Osteoblast (primary cell): ENCODE results near the gene LYZL2.

- CAGE, long polyA plus RNA = no peak
- RRBS = no CpG with 5 or more reads among the region's 10 CpGs
Observed at GRCh38 chr10:30151977-30152591, 92.7 kb upstream of the JCAD start.

DNA sequence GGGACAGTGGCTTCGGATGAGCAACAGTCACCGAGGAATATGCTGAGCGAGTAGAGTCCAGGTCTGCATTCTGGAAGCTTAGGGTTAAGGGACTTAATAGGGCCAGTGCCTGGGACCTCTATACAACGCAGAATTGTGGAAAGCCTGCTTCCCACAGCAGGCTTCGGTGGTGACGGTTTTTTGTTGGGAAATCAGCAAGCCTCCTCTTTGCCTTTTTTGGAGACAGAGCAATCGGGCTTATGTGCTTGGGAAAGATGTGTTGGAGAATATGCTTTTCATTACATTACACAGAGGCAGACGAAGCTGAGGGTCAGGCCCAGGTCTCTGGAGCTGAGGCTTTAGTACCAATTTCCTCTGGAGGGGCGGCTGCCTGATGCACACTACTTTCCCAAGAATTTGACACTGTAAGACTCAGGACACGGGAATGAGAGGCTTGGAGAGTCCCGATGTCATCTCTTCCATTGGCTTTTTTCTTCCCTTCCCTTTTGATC, 122.7 kb upstream of the JCAD start:
- CAGE, long polyA plus RNA = no peak
- RRBS = no CpG with 5 or more reads among the region's 11 CpGs

DNA sequence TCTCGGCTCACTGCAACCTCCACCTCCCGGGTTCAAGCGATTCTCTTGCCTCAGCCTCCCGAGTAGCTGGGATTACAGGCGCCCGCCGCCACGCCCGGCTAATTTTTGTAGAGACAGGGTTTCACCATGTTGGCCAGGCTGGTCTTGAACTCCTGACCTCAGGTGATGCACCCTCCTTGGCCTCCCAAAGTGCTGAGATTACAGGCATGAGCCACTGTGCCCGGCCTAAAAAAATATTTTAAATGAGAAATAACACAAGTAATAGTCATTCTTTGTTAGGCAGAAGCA, 1.6 kb downstream of the MAP3K8 start:
- CAGE, long polyA plus RNA = no peak
- RRBS = no CpG with 5 or more reads among the region's 10 CpGs

DNA sequence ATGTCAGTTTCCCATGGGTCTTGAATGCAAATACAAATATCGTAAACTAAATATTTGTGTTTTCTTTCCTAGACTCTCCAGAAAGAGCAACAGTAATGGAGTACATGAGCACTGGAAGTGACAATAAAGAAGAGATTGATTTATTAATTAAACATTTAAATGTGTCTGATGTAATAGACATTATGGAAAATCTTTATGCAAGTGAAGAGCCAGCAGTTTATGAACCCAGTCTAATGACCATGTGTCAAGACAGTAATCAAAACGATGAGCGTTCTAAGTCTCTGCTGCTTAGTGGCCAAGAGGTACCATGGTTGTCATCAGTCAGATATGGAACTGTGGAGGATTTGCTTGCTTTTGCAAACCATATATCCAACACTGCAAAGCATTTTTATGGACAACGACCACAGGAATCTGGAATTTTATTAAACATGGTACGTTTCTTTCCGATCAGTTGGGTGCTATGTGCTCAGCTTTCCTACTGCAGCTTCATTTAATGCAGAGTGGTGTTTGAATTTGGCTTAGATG, 4.9 kb downstream of the MAP3K8 start:
- CAGE, long polyA plus RNA = no peak
- RRBS = no CpG with 5 or more reads among the region's 6 CpGs

GRCh38 chr10:30454232-30455518, 20.7 kb downstream of the MAP3K8 start:
- CAGE, long polyA plus RNA = no peak
- RRBS = no CpG with 5 or more reads among the region's 10 CpGs

DNA sequence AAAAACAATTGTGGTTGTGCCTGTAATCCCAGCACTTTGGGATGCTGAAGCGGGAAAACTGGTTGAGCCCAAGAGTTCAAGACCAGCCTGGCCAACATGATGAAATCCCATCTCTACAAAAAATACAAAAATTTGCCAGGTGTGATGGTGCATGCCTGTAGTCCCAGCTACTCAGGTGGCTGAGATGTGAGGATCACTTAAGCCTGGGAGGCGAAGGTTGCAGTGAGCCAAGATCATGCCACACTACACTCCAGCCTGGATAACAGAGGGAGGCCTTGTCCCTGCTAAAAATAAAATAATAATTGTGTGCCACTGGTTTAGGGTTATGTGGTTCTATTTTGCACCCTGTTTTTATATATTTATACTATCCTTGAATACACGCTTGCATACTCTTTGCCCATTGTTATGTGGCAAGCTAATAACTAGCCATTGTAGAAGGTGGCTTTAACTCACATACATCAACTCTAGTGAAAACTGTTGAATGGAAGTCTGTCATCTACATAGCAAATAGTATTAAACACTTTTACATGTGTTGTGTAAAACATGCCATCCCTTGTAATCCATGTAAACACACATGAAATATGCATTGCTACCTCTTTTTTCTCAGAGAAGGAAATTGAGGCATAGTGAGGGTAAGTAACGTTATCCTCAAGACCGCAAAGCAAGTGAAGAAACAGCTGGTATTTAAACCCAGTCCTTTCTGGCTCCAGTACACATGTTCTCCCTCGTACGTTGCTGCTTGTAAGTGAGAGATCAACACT, 28.2 kb downstream of the MAP3K8 start:
- CAGE, long polyA plus RNA = no peak
- RRBS = no CpG with 5 or more reads among the region's 7 CpGs

DNA sequence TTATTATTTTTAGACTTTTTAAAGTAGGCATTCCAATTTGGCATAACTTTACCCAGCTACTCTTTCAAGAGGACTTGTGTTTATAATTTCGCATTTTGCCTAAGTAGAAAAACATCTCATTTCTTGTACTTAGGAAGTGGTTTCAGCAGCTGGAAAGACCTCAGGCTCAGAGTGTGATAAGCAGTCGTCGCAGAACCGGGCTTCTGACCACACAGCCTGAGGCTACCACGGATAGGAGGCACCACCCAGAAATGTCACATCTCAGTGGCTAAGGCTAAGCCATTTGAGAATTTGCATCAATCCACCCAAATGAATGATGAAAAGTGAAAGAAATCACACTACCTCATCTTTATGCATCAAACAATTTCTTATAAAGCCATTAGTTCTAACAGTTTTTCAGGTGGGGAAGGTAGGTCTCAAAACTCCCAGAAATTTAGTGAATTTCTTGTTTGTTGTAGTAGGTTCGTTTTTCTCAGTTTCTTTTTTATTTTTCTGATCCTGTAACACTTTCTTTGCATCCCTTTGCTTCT, 68.3 kb downstream of the MAP3K8 start:
- CAGE, long polyA plus RNA = no peak
- RRBS = no CpG with 5 or more reads among the region's 6 CpGs

DNA sequence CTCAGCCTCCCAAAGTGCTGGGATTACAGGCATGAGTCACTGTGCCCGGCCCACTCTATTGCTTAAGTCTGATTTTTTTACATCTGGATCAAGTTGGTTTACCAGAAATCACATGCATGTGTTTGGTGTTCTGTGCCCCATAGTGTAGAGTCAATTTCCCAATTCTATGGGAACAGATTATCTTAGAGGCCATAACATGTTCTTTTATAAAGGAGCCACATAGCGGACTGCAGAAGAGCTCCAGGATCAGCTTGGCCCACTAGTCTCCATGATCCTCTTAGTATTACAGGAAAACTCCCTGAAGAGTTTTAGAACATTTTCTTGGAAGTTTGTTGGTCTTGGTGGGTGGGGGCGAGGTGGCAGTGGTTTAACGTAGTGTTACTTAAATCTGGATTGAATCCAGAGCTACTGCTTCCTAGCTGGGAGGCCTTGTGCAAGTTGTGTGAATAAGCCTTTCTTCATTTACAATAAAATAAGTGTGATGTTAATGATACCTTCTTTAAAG, 96.8 kb downstream of the LYZL2 start:
- CAGE, long polyA plus RNA = no peak
- RRBS = no CpG with 5 or more reads among the region's 4 CpGs

GRCh38 chr10:30552947-30553574, 76.5 kb downstream of the LYZL2 start:
- CAGE, long polyA plus RNA = no peak
- RRBS = no CpG with 5 or more reads among the region's 7 CpGs

- CAGE, long polyA plus RNA = no peak
- RRBS = no CpG with 5 or more reads among the region's 5 CpGs
Observed at GRCh38 chr10:30606374-30606809, 23.2 kb downstream of the LYZL2 start.

GRCh38 chr10:30611824-30612374, 17.7 kb downstream of the LYZL2 start:
- CAGE, long polyA plus RNA = no peak
- RRBS = no CpG with 5 or more reads among the region's 12 CpGs

- CAGE, long polyA plus RNA = no peak
- RRBS = no CpG with 5 or more reads among the region's 5 CpGs
Observed at GRCh38 chr10:30629602-30629805, at the start of gene LYZL2. Gene LYZL2, minus strand, starts transcription at chr10:30629753.

GRCh38 chr10:30701085-30702140, 71.9 kb upstream of the LYZL2 start:
- CAGE, long polyA plus RNA = no peak
- RRBS = no CpG with 5 or more reads among the region's 11 CpGs

DNA sequence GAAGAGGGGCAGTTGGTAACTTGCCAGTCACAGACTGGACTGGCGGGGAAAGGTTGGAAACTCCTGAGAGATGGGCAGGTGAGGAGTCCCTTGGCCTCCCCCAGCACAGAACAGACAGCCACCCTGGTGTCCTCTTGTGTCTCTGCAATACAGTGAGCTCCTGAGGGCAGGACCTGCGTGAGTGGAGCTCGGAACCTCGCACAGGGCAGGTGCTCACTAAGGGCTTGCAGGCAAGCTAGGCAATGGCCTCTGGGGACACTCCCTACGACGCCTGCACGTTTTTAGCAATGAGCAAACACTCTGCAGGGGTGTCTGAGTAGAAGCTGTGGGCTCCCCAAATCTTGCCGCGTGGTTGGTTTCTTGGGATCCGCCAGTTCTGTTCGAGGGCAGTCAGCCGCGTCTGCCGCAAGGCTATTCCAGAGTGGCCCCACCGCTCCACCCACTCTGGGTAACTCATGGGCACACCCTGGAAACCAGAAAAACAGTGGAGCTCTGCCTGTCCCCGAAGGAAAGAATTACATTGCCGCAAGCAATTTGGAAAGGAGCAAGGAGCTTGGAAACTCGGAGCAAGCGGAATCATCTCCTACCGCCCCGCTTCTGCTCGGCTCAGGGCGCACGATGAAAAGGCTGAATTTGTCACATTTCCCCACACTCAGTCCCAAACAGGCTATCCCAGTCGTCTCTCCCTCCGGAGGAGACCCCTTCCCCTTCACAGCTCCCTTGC, 189.3 kb upstream of the LYZL2 start:
- CAGE, long polyA plus RNA = no peak
- RRBS = no CpG with 5 or more reads among the region's 26 CpGs

DNA sequence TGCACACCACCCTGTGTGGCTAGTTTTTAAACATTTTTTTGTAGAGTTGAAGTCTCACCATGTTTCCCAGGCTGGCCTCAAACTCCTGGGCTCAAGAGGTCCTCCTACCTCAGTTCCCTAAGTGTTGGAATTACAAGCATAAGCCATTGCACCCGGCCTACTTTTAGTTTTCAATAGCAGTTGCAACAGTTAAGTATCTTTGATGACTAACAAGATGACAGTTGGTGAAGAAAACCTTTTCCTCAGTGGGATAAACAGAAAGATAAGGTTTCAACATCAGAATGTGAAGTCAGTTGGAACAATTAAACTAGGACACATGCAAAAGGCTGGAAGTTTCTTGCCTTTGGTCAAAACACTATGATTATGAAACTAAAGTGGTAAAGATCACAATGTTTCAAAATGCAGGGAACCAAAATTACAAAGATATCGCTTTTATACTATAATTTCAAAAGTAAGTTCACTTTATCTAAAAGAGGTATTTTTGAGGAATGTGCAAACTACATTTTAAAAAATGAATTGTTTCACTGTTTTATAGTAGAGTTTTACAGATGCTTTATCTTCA, 169.1 kb downstream of the ZNF438 start:
- CAGE, long polyA plus RNA = no peak
- RRBS = no CpG with 5 or more reads among the region's 2 CpGs

DNA sequence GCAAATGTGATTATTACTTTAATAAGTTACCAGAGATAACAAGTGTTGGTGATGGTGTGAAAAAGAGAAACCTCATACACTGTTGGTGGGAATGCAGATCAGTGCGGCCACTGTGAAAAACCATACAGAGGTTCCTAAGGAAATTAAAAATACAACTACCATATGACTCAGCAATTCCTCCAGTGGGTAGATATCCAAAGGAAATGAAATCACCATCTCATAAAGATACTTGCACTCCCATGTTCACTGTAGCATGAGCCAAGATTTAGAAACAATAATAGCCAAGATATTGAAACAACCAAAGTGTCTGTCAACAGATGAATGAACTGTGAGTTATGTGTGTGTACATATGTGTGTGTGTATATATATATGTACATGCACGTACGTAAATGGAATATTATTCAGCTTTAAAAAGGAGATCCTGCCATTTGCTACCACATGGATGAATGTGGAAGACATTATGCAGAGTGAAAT, 26.7 kb downstream of the ZNF438 start:
- CAGE, long polyA plus RNA = no peak
- RRBS = no CpG with 5 or more reads among the region's 3 CpGs

DNA sequence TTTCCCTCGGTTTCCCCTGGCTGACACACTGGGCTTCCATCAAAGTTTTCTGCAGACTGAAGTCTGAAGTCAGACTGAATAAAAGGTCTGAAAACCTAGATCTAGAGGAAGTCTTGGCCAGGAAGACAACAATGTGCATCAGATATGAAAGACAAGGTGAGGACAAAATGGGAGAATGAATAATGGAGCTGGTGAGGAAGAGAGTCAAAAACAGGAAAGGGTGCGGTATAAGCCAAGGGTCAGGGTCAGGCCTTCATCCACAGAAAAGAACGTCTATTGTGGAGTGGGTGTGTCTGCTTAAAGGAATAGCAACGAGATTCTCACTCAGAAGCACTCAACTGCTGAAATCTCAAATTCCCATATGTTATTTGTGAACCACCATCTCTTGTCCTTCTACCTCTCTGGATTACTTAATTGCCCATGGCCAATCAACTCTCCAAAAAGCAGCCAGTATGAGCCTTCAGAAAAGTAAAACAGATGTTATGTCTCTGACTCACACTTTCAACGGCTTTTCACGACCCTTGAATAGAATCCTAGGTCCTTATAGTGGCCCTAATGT, 20.2 kb downstream of the ZNF438 start:
- CAGE, long polyA plus RNA = no peak
- RRBS = no CpG with 5 or more reads among the region's 6 CpGs

DNA sequence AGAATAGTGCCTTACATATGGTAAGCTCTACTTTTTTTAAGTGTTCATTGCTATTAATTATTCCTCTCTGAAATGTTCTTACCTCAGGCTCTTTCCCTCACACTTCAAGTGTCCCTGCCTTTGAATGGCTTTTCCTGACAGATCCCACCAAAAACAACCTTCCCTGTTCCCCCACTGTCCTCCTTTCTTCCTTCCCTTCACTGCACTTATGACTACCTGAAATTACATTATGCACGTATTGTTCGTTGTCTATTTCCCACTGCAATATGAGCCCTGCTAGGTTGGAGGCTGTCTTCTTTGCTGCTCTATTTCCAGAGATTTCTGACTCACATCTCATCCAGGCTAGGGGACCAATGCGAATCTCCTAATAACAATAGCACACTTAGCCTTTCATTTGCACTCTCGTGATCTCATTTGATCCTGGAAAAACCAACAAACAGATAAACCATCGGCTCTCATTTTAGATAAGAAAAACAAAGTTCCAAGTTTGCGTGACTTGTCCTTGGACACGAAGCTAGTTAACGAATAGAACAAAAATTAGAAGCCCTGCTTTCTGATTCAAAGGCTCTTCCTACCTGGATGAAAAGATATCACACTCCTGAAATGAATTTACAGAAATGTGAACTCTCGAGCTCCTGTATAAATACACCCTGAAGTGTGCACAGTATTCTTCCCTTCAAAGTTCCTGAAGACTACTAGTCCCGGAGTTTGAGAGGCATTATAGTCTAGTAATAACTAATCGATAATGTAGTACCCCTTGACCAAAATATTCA, 1.4 kb downstream of the ZNF438 start:
- CAGE, long polyA plus RNA = no peak
- RRBS = no CpG with 5 or more reads among the region's 11 CpGs

GRCh38 chr10:31032178-31032891, 670 bp upstream of the ZNF438 start:
- CAGE, long polyA plus RNA = no peak
- RRBS = 5% methylated on average over 13 of the region's 41 CpGs

GRCh38 chr10:31120212-31120901, 88.7 kb upstream of the ZNF438 start:
- CAGE, long polyA plus RNA = no peak
- RRBS = no CpG with 5 or more reads among the region's 3 CpGs